ENCODE results near the genes ILRUN and ANKS1A.

- RRBS: 3% methylated on average over 22 of the region's 76 CpGs
Observed at GRCh38 chr6:34695963-34697057, at the start of gene ILRUN. TSS of gene ILRUN (minus strand) at chr6:34696767.

DNA sequence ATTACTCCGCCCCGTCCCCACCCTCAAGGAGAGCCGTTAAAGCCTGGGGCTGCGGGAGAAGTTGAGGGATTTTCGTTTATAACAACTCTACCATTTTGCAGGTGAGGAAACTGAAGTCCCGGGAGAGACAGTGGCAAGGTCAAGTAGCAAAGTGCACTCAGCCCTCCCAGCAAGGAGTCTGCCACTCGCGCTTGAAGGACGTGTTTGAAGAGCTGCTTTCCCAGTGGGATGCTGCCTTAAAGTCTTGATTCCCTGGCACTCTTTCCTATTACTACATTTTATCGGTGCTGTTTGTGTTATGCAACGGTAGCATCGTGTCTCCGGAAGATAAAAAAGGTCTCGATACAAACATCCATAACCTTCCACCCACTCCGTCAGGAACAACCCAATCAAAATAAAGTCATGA, 494 bp upstream of the ILRUN start:
- RRBS: no CpG with 5 or more reads among the region's 15 CpGs

GRCh38 chr6:34762700-34763224, 5.5 kb downstream of the SNRPC start:
- RRBS: no CpG with 5 or more reads among the region's 2 CpGs

- RRBS: no CpG with 5 or more reads among the region's 8 CpGs
Observed at GRCh38 chr6:34858799-34859482, 28.9 kb downstream of the TAF11 start.

DNA sequence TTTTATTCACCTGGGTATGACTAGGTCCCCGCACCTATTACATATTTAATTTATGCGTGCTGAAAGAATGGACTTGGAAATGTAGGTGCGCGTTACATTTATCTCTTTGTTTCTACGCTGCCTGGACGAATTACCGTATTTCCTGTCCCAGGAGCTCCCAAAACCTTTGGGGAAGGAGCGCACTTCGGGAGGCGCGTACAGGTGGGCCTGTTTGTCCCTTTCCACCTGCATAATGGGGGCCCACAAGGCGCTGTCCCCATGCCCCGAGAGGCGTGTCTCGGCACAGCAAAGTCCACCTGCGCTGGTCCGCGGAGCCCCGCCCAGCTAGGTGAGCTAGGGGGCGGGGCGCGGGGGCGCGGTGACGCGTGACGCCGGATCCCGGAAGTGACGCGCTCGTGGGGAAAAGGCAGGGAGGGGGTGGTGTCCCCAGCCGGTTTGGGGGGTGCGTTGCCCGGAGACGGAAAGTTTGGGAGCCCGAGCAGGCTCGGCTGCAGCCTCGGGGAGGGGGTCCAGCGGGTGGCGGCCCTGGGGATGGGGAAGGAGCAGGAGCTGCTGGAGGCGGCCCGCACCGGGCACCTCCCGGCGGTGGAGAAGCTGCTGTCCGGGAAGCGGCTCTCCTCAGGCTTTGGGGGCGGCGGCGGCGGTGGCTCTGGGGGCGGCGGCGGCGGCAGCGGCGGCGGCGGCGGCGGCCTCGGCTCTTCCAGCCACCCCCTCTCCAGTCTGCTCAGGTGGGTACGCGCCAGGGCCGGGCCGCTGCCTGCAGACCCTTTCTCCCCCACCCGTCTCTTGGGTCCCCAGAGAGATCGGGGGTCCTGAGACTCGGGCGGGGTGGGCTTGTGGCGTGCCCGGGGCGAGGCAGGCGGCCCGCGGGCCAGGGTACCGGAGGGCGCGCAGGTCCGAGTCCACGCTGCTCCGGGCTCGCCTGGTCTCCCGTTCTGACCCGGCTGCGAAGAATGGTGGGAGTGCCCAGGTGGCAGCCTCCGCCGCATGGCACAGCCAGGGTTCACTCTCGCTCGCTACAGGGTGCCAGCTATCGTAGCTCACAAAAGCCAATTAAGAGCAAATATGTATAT, at the start of gene ANKS1A:
Gene ANKS1A (plus strand): TSS at position 384 of the 1,073 bp plus-strand sequence.
- RRBS: 4% methylated on average over 12 of the region's 92 CpGs

DNA sequence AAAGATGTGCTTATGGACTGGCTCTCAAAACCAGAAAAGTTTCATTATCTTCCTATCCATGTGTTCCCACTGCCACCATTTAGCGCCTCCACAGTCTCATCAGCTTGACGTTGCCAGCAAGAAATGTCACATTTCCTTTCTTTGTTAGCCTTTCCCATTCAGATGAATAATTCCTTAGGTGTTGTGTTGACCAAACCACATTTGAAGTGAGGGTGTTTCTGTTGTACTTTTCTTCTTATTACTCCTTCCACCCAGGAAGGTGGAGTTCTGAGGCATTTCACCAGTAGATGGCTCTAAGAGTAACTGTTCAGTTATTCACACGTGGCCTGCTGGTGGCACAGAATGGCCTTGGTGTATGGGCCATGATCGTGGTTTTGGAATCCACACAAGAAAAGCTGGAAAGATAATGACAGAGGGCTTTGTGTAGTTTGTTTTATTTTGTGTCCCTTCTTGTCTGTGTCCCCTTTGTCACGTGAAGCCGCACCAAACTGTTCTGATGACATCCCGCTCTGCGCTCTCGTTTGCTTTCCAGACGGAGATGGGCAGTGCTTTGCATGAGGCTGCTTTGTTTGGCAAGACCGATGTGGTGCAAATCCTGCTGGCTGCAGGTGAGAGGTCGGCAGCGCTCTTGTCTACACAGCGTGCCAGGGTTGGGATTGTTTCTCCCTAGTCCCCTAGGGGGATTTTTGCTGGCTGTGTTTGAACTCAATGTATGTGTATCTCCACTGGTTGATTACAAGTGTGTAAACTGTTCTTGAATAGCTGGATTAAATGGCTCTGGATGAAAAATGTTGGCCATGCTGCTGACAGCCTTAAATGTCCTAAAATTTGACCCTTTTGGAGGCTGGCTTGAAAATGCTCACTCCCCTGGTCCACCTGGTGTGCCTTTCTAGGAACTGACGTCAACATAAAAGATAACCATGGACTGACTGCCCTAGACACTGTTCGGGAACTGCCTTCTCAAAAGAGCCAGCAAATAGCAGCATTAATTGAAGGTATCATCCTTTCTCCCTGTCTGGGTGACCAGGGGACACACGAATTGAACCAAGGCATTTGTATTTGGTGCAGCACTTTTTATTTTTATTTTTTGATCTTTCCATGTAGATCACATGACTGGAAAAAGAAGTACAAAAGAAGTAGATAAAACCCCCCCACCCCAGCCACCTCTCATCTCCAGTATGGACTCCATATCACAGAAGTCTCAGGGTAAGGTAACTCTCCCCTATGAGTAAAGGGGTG, 93.6 kb downstream of the ANKS1A start:
- RRBS: no CpG with 5 or more reads among the region's 17 CpGs

DNA sequence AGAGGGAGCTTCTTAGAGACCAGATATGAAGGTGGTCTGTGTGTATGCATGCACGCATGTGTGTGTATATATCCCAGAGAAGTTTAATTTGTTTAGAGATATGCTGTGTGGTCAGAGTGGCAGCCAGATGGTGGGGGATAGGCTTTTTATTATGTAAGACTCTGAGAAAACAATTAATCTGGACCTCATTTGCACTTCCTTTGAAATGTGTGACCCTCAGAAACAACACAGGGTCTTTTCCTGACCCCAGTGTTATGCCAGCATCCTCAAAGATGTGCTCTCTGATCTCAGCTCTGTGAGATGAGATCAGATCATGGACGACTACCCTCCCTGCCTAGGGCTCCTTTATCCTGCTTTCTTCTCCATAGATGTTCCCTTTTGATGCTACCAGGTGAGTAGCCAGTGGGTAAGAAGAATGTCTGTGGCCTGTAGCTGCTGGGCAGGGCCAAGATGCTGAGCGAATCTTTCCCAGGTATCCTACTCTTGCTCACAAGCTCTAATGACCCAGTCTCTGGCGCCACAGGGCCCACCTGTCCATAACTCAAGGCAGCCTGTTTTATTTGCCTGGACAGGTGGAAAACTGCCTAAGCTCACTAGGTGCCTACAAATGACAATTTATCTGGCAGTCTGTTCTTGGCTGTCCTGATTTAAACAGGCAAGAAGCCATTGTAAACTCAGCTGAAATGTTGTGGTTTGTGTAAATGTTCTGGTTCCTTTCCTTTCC, 113.5 kb downstream of the TCP11 start:
- RRBS: no CpG with 5 or more reads among the region's 4 CpGs

DNA sequence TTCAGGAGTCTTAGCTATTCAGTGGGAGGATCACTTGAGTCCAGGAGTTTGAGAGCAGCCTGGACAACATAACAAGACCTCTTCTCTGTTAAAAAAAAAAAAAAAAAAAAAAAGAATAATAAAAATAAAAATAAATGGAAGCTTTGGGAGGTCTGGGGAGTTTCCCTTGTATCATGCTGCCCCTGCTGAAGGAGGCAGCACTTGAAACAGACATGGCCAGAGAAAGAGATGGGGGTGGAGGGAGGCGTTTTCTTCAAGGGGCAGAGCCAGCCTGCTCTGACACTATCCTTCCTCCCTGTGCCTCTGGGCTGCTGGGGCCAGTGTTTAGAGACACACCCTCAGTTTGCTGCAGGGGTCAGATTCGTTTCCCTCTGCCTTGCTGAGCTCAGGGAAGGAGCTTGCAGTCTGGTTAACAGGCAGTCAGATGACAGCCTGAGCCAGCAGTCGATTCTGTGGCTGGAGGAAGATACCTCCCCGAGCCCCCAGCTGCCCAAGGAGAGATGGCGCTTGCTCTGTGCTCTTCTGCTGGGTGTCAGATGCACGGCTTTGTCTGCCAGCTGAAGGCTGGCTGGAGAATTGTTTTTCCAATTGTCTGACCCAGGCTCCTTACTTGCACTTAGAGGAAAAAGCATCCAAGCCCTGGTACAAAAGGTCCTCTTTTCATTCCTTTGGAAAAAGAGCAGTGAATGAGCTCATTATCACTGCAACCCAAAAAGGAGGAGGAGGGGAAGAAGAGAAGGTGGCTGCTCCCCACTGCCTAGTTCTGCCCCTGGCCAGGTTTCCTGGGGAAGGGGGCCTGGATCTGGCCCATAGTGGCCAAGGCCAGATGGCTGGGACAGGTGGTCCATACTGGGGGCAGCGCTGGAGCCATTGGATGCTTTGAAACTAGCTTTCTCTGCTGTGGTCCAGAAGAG, 88.4 kb downstream of the TCP11 start:
- RRBS: no CpG with 5 or more reads among the region's 7 CpGs

DNA sequence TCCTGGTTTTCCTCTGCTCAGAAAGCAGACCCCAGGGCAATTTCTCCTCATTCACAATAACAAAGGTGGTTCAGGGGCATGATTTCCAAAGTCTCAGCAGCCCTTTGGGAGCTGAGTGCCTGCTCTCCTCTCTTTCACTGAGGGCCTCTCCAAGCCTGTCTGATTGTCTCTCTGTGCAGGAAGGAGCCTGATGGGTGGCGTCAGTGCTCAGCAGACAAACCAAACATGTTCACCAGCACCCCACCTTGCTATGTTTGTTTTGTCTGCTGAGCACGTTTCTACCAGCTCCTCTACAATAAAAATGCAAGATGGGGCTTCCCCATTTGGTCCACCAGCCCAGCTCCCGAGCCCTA, 25.4 kb upstream of the TCP11 start:
- RRBS: no CpG with 5 or more reads among the region's 3 CpGs

DNA sequence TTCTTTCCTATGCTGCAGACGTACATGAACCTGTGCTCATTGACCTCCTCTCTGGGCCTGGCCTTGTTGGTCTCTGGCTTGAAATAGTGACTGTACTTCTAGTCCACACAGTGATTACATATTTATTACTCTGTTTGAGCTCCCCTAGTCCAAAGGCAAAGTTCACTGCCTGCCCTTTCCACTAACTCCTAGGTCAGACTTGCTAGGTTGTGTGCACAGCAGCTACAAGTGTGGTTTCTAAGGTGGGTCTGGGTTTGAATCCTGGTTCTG, 29.3 kb downstream of the PPARD start:
- RRBS: no CpG with 5 or more reads among the region's 1 CpG

DNA sequence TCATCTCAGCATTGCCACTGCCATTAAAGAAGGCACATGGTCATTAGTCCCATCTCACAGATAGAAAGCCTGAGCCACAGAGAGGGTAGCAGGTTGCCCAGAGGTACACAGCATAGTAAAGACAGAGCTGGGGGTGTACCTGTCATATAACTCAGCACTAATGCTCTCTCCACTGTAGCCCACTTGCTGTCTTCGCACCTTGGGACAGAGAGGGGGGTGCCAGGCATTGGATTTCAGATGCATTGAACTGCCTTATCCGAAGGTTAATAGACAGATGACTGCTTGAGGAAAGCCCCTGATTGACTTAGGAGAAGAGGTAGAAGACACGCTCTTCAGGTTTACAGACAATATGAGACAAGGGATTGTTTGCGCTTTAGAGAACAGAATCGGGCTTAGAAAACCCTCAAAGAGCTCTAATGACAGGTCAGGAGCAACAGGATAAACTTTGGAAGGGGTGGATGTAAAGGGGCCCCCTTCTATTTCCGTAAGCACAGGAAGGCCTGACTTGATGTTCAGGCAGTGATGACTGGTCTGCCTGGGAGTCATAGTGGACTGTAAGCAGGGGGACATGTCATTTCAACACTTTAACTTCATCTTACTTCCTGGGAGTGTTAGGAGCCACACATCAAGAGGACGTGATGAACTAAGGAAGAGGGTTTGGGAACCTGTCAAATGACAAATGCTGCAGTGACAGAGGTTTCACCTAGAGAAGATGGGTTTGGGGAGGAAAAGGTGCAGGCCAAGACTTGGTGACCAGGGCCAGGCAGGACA, 52.7 kb downstream of the PPARD start:
- RRBS: no CpG with 5 or more reads among the region's 7 CpGs

DNA sequence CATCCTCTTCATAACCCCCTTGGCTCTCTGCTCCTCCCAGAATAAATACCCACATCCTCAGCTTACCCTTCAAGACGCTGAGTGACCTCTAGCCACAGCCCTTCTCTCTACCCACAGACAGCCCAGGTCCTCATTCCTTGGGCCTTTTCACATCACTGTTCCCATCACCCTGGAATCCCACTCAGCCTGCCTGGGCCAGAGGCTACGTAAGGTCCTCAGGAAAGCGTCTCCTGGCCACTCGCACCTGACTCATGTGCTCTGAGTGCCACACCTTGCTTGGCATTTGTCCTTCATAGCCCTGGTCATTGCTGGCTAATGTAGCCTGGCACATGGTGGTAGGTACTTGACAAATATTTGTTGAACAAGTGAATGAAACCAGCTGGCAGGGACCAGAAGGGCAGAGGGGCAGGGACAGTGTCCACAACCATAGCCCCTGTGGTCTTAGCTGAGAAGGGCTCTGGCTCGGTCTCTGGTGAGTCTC, 50.7 kb upstream of the FANCE start:
- RRBS: no CpG with 5 or more reads among the region's 5 CpGs

DNA sequence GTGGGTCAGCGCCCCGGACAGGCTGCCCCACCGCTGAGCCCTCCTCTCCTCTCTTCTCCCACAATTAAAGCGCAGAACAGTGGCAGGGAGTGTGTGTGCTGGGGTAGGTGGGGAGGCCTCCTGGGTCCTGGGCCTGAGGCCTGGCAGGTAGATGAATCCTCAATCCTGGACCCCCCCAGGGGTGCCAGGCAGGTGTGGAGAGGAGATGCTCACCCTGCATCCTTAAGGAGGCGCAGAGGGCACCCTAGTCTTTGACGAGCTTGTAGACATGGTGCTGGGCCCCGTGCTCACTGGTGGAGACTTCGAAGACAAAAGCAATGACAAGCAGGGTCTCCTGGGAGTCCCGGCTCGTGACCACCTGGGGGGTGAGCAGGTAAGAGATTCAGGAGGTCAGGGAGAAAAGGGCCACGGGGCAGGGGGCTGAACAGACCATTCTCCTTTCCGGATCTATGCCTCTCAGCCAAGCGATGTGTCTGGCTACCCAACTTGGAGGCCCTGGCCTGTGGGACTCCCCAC, 6.7 kb downstream of the RPL10A start:
- RRBS: 81% methylated on average over 4 of the region's 13 CpGs

GRCh38 chr6:35480824-35481522, 12.8 kb downstream of the RPL10A start:
- RRBS: no CpG with 5 or more reads among the region's 12 CpGs

DNA sequence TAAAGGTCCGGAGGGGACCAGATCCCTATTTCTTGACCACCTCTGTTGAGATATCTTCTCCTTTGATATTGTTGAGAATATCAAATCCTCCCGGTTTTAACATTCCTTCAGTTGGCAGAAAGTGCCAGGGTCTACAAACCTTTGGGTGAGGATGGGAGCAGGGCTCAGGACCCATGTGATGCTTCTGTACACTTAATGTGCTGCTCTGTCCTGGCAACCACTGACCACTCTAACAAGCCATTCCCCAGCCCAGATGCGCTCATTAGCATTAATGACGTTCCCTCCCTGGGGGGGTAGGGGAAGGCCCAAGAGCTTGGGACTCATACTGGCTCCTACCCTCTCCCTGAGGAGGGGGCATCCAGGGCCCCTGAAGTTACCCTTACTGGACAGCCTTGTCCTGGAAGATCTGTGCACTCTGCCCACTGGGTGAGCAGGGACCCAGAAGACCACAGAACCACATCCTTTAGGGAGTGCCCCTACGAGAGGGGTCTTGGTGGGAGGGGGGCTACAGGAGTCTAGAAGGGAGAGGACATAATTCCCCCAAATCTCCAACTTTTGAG, 1.7 kb downstream of the TEAD3 start:
- RRBS: 95% methylated on average over 1 of the region's 5 CpGs

DNA sequence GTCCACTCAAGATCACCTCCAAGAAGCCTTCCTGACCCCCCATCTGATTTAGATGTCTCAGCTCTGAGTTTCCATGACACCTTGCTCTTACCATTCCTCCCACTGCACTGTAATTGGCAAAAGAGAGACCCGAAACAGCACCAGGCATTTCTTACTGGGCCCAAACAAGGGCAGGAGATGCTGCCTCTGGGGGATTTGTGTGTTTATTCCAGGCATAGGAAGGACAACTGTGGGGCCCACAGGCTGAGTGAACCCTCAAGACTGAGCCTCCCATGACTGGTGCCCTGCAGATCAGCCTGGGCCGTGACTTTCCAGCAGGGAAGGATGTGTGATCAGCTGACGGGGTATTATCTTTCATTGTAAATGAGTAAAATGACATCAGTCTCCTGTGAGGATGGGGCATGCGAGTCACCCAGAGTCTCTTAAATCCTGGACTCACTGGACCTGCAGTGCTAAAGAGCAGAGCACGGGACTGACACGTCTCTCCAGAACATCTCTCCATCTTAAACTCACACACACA, 3.8 kb upstream of the TEAD3 start:
- RRBS: no CpG with 5 or more reads among the region's 6 CpGs

DNA sequence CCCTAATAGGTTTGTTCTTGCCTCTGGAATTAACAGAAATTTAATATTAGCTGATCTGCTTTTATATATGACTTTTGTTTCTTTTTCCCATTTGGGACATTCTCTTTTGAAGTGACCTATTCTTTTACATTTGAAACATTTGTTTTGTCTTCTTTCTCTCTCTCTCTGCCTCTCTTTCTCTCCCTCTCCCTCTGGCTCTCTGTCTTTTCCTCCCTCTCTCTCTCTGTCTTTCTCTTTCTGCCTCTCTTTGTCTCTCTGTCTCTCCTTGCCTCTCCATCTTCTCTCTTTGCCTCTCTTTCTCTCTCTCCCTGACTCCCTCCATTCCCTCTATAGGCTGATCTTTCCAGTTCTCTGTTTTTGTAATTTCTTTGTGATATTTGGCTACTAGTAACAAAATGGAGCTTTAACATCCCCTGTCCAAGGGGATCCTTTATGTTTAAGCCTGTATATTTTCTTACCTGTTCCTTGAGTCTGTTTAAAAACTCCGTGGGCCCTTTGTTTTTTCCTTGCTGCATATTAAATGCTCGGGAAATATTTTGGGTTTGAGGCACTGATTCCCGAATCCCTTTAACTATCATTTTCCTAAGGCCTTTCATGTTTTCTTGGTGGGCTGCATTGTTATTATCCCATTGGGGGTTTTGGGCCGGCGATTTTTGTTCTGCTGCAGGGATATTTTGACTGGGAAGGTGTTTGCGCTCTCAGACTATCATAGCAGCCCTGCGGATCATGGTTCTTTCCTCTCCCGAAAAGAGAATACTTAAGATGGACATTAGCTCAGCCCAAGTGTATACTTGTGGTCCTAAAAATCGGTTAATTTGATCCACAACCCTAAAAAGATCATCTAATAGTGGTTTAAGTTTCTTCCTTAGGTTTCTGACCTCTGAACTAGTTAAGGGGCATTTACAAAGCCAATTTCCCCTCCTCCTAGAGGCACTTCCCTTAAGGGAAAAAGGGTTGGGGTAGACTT, 52.3 kb upstream of the TULP1 start:
- RRBS: no CpG with 5 or more reads among the region's 9 CpGs

DNA sequence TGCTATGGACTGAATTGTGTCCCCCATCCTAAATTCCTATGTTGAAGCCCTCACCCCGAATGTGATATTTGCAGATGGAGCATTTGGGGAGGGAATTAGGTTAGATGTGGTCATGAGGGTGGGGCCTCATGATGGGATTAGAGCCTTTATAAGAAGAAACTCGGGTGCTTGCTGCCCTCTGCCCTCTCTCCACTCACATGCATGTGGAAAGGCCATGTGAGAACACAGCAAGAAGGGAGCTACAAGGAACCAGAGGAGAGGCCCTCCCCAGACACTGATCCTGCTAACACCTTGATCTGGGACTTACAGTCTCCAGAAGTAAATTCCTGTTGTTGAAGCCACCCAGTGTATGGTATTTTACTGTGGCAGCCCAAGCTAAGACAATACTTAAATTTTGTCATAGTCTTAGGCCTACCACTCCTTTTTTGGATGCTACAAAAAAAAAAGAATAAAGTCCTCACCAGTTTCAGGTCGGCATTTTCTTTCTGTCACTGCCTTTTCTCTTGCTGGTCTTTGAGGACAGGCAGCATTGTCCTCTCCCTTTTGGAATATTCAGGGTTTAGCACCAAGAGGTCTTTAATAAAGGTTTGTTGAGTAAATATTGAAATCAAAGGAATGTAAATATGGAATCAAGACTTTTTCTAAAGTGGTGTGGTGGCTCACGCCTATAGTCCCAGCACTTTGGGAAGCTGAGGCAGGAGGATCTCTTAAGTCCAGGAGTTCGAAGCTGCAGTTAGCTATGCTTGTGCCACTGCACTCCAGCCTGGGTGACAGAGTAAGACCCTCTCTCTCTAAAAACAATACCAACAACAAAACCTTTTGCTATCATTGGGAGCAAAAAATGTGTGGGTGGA, 69.8 kb upstream of the TULP1 start:
- RRBS: no CpG with 5 or more reads among the region's 5 CpGs

DNA sequence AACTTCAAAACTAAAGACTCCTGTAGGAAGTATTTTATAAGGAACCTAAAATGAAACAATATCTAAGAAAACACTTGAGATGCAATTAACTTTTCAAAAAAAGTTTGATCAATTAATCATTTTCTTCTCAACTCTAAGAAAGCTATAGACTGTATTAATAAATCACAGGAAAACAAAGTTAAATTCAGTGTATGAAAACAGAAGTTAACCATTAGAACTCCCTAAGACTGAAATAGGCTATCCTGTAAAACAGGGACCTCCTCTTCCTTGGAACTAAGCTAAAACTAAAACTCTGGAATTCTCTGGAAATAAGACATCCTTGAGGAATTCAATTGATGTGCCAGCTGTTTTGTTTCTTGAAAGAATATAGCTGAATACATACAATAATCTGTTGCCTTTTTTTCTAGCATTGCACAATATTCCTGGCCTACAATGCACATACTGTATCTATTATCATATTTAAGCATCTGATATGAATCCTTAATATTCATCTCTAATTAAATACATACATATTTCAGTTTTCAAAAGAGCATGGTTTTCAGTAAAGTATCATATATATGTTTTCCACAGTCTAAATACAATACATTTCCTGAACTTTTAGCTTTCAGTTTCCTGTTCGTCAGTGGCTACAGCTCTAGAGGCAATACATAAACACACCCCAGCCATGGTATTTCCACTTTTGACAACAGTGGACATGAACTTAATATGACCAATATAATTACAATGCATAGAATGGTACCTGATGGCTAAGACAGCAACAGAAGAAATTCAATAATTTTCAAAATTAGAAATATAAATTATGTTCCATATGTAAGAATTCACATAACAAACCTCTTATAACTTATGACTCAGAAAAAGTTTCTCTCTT, 19.5 kb downstream of the FKBP5 start:
- RRBS: no CpG with 5 or more reads among the region's 1 CpG

GRCh38 chr6:35677986-35678559, 10.6 kb downstream of the FKBP5 start:
- RRBS: no CpG with 5 or more reads among the region's 4 CpGs